H7 (cell line): ENCODE measurements around the genes TRUB1, ENO4 and KCNK18.

DNA sequence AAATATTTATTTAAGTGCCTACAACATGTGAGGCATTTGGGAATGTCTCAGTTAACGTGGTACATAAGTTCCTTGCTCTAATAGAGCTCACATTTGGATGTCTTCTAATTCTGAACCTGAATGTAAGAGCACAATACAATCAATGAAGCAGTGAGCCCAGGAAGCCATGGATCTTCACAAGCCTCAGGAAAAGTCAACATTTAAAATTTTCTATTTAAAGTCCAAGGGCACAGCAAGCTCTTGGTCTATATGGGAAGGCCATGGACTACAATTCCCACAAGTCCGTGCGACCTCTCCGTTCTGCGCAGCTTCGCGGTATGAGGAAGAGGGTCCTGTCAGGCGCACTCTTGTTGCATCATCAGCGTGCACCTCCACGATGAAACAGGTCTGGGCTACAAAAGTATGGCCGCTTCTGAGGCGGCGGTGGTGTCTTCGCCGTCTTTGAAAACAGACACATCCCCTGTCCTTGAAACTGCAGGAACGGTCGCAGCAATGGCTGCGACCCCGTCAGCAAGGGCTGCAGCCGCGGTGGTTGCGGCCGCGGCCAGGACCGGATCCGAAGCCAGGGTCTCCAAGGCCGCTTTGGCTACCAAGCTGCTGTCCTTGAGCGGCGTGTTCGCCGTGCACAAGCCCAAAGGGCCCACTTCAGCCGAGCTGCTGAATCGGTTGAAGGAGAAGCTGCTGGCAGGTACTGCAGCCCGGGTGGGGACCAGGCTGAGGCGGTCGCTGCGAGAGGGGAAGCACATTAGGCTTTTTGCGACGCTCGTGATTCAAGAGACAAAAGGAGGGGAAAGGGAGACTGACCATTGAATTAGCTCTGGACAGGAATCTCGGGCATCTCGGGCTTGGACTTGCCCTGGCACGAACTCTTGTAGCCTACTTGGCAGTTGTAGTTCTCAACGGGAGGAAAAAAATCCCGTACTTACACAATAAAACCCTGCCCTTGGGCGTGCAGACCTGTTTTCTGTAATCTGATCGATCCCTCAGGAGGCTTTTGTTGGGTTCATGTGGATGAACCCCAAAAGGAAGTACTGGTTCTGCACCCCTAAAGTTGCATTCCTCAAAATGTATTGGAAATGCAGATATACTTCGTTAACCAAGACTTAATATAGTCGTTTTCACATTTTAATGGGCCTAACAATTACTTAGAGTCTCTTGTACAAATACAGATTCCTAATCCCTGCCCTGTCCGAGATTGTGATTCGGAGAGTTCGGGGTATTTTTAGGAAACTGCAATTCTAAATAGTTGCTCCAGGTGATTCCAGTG, at the start of gene TRUB1:
TSS of gene TRUB1 (plus strand) at position 344 of the 1,267 bp plus-strand sequence.
- RAMPAGE, long total RNA: start-site peak on the plus strand centred at position 375 of the sequence, 22 bp wide, 463 reads

DNA sequence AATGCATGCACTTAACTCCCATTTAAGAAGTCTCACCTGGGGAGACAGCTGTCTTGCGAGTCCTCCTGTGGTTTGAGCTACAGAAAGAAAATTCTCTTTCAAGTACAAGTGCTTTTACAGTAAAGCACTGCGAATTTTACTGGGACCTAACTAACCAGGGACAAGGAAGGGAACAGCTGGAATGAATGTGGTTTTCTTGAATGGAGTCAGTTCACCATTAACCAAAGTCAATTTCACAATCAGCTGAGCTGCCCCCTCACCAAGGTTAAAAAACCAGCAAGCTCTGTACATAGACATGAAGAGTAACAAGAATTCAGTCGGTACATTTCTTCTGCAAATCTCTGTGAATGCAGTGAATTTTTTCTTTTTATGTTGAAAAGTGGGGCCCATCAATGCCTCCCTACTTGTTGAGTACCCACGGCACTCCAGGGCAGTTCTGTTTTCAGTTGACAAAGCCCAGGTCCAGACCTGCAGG, 56.3 kb downstream of the GFRA1 start:
- RAMPAGE, long total RNA: no peak

DNA sequence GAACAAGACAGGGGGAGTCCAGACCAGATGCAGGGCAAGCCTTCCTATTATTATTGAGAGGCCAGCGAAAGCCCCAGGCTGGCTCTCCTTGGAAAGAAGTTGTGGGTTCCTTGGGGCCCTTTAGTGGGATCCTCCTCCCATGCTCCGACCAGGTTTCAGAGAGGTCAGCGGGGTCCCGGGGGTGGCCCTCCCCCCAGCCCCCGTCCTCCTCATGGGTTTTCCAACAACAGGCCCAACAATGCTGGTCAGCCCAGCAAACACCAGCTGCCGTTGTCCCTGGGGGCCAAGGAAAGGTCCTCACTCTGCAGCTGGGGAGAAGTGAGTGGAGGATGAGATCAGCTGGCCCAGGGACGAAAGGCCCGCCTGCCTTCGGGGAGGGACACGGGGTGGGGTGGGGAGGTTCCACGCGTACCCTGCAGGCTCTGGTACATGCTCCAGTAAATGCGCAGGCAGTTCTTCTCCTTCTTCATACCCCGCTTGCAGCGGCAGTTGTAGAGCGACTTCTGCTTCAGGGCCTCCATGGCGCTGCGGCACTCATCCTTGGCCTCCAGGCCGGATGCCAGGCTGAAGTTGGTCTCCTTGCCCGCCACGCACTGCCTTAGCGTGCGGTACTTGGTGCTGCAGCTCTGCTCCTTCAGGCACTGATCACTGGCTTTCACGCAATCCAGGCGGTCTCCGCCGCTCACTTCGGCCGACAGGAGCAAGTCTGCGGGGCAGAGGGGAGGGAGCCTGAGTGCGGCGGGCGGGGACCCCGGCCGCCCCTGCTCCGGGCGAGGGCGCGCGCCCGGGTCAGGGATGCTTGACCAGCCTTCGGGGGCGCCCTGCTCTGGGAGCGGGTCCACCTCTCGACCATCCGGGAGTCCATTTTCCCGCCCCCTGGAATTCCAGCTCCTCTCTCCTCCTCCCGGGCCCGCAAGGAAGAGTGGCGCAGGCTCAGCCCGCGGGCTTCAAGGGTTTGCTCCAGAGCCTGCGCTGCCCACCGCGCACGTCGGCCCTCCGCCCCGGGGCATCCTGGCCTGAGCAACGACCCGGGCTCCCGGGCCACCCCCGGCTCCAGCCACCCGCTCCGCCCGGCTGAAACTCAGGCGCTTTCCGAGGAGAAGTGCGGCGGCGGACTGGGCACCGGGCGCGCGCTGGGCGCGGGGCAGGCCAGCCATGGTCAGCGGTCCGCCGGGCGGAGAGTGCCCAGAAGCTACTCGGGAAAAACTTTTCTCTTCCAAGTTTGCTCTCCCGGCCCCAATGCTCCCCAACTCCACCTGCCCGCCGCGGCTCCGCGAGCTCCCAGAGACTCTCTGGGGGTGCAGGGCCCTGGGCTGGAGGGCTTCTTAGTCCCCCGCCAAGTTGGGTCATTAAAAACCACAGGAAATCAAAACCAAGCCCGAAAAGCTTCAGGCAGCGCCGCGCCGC, 2.1 kb downstream of the GFRA1 start:
- RAMPAGE, long total RNA: no peak

- RAMPAGE, long total RNA: no peak
Measured at GRCh38 chr10:116274378-116274762, 1.4 kb upstream of the GFRA1 start.

DNA sequence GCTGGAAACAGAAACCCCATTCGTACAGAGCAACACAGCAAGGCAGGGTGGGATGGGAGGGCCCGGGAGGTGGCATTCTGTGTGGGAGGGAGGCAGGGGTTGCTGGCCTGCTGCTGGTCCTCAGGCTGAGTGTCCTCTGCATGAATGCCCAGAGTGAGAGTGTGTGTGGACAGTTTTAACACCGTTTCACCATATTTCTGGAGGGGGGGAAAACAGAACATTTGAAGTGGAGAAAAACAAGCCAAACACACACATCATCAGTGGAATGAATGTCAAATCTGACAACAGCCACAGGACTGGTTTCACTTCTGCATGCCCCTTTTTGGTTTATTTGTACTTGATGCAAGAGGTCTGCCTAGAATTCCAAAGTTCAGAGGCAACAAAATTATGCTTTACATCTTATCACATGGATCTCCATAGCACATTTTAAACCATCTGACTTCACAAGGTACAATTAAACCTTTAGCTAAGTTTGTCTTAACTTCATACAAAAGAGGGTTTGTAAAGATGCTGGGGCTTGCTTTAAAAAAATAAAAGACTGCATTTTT, 11.0 kb upstream of the ENO4 start:
- RAMPAGE, long total RNA: no peak

DNA sequence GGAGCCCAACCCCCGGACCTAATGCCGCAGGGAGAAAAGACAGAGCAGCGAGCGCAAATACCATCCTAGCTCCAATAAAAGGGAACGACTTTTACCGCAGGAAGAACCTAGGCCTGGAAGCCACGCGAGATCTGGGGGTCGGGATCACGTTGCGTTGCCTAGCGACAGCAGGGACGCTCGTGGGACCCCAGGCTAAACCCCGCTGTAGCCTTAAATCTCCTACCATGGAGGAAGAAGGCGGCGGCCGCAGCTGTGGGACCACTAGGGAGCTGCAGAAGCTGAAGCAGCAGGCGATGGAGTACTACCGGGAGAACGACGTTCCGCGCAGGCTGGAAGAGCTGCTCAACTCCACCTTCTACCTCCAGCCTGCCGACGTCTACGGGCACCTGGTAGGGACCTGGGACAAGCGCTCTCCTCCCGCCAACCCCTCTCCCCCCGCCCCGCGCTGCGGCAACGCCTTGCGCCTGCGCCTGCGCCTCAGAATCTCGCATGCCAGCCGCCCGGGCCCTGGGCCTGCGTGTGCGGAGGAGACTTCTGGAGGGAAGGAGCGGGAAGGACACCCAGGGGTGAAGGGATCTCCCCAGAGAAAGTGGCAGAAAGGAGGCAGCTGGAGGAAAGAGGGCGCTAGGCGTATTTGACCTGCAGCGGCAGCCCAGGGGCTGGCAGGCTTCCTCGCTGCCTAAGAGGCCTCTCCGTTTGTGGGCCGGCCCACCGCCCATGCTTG, at the start of gene ENO4:
TSS of gene ENO4 (plus strand) at position 157 of the 724 bp plus-strand sequence.
- RAMPAGE, long total RNA: start-site peak on the minus strand centred at position 383 of the sequence, 12 bp wide, 25 reads

DNA sequence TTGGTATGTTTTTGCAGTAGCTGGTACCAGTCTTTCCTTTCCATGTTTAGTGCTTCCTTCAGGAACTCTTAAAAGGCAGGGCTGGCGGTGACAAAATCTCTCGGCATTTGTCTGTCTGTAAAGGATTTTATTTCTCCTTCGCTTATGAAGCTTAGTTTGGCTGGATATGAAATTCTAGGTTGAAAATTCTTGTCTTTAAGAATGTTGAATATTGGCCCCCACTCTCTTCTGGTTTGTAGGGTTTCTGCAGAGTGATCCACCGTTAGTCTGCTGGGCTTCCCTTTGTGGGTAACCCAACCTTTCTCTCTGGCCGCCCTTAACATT, 67.8 kb downstream of the SHTN1 start:
- RAMPAGE, long total RNA: no peak

- RAMPAGE, long total RNA: no peak
Measured at GRCh38 chr10:116947498-116948201, 57.3 kb downstream of the SHTN1 start.

DNA sequence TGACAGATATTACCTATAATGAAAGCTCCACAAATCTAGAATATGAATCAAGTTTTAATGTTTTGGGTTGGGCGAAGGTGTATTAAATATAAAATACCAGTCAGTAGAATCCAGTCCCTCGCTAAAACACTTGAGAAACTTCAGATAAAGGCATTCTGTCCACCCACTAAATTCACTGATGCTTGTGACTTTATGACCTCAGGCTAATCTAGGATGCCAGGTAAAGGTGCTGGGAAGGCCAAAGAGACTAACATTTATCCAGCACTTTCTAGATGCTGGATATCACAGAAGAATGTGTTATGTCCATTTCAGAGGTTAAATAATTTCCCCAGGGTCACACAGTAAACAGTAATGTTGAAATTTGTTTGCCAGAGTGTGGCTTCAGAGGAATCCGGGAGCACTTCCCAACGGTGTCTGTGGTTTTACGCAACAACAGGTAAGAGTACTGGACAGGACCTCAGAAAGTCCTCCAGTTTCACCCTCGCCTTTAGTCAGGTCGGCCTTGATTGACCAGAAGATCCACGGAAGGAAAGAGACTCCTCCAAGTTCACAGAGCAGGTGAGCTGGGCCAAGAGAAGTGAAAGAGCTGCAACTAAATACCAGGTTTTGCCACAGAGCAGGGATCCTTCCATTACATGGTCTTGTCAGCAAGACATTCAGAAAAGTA, 1.7 kb downstream of the SHTN1 start:
- RAMPAGE, long total RNA: no peak

GRCh38 chr10:117174812-117175703, 22.2 kb upstream of the KCNK18 start:
- RAMPAGE, long total RNA: no peak

- RAMPAGE, long total RNA: no peak
Measured at GRCh38 chr10:117197290-117197739, at the start of gene KCNK18. KCNK18 (plus strand) TSS chr10:117197489.

DNA sequence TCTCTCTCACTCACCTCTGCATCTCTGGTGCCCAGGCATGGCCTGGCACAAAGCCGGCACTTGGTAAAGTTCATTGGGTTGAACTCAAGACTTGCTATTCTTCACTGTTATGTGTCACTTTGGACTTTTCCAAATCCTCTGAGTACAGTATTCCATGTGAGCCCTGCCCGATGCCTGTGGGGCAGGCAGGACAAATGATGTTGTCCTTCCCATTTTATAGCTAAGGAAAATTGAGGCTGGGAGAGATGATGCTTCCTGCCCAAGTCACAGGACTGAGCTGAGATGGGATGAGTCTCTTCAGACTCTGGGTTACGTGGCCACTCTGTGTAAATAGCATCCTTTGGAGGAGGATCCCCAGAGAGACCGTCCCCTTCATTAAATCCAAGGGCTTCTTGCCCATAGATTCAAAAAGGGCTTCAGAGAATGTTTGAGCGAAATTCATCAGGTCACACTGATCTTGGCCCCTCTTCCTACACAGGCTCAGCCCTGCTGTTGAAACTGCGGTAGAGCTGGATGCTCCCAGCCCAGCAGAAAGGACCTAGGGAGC, 81.2 kb upstream of the EMX2 start:
- RAMPAGE, long total RNA: no peak

GRCh38 chr10:117554200-117554710, 11.7 kb downstream of the EMX2 start:
- RAMPAGE, long total RNA: no peak

- RAMPAGE, long total RNA: no peak
Measured at GRCh38 chr10:117901190-117901587, 145.6 kb downstream of the RAB11FIP2 start.

- RAMPAGE, long total RNA: no peak
Measured at GRCh38 chr10:118298190-118298618, 43.9 kb downstream of the FAM204A start.

- RAMPAGE, long total RNA: no peak
Measured at GRCh38 chr10:118625553-118625940, 30.1 kb upstream of the PRLHR start.

GRCh38 chr10:119043802-119044516, 14.4 kb downstream of the NANOS1 start:
- RAMPAGE, long total RNA: no peak

DNA sequence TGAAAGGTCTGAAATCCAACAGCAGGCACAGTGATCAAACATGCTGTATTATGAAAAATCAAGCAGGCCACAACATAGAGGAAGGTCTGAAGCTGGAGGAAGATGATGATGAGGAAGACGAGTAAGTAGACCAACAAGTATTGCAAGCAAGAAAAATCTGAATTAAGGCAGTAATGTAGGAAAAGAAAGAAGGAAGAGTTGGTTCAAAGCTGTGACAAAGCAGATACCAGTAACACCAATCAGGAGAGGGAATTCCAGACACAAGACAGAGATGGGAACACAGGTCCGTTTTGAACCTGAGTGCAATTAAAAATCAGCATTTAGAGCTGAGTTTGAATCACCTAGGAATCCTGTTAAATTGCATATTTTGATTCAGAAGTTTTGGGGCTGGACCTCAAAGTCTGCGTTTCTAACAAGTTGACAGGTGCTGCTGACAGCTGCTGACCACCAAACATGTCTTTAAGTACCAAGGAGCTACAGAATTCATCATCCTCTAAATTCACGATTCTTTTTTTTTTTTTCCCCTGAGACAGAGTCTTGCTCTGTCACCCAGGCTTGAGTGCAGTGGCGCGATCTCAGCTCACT, 18.7 kb downstream of the NANOS1 start:
- RAMPAGE, long total RNA: no peak

DNA sequence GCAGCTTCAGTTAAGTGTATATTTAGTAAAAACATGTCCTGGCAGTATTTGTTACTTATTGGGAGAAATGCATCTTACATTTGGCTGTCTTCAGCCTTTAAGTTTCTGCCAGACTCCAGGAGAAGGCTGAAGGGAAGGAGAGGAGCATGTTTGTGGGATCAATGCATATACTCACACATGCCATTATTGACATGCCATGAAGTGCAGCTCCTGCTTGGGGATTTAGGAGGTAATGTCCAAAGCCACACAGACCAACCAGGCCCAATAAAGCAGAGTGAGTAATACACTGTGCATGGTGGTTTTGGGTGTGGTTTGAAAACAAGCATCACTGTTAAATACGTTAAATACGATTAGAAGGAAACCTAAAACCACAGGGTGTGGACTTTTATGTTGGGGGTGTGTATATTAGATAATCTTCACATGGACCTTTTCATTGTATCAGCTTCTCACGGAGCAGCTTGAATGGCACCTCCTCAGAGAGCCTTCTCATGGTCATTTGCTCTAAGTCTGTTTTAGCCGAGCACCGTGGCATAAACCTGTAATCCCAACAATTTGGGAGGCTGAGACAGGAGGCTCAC, 10.3 kb upstream of the EIF3A start:
- RAMPAGE, long total RNA: no peak

GRCh38 chr10:119211770-119212548, 4.6 kb downstream of the GRK5 start:
- RAMPAGE, long total RNA: no peak